SK-N-DZ (cell line): ENCODE results near the genes RAB41, CXorf65 and DMRTC1.

DNA sequence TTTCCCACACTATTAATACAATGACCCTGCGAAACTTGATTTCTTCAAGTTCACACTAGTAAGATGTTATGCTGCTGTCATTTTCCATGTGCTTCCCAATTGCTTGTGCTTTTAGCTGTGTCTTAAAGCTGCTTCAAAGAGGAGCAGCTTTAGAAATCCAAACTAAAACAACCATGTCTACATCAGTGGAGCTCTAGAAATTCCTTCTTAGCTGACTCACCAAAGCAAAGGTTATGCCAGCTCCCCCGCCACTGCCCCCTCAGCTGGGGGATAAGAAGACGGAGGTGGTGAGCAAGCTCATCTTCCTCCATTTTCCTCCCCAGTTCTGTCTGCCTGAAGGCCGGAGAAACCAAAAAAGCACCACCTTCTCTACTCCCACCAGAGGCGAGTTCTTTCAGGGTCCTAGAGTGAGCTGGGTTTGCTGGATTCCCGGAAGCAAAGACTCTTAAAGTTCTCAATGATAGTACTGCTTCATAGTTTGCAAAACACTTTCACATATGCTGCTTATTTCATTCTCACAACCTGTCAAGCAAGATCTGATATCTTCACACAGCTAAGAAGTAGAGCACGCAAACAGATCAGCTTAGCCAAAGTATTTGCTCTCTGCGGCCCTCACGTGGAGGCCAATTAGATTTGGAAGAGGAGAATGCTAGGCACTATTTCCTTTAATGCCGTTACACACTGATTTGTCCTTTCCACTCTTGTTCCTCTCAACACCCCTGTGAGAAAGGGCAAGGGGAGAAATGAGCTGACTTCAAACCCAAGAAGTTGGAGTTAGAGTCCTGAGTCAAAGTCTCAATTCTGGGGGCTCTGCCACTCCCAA is 8.5 kb upstream of the DGAT2L6 start:
RAMPAGE:
- cytosol, long total RNA, result no peak
- nucleus, long total RNA, result no peak

RAMPAGE:
- cytosol, long total RNA, result no peak
- nucleus, long total RNA, result no peak
Measured at GRCh38 chrX:70281951-70282450, at the start of gene RAB41. RAB41 (plus strand) TSS chrX:70282172.

DNA sequence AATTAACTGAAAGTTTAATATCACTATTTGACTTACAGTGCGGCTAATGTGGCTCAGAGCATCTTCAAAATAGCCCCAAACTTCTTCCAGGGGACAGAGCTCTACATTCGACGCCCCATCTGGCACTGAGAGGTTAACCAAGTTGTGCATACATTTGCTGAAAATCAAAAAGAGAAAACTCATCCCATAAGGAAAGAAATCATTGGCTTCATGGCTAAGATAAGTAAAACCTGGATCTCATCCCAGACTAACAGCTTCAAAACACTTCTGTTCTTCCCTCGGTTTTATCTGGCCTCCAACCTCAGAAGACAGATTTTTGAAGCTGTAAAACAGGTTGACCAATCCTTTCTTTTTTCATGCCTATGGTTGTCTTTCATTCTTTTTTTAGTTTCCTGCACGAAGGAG is 107.5 kb downstream of the DLG3 start:
RAMPAGE:
- cytosol, long total RNA, result no peak
- nucleus, long total RNA, result no peak

DNA sequence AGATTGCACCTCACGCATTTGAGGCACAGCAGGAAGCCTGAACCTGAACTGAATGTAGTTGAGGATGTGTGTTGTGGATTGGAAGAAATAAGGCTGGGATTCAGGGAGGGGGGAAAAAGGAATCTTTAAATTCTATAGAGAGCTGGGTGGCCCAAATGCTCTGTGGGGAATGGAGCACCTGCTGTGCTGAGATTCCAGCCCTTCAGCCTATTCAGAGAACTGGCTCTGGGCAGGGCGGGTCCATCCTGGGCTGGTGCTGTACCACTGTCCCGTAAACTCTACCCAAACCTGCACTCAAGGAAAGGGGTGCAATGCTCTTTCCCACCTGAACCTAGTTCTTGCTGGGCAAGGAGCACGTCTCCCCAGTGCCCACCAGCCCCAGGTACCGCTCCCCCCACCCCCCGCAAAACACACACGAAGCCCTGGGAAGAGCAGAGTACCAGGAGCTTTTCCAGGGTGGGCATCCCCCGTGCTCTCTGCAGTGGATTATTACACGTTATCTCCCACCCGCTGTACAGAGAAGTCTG is 4.2 kb downstream of the FOXO4 start:
RAMPAGE:
- cytosol, long total RNA, result no peak
- nucleus, long total RNA, result no peak

DNA sequence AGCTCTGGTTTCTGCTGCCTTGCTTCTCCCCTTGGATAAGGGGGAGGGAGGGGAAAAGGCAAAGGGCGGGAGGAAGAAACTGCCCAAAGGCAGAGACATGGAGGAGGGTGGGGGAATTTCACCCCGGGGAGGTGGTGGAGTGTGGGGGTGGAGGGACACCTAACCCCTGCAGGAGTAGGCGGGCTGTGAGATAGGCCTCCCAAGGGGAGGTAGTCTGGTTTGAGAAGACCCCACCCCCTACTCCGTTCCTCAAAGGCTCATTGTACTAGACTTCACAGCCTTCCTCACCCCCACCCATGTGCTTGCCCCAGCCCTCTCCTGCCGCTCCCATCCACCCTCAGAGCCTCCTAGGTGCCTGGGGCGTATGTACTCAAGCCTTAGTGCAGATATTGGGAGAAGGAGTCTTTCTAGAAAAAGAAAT is 3.0 kb downstream of the CXorf65 start:
RAMPAGE:
- cytosol, long total RNA, result no peak
- nucleus, long total RNA, result no peak

GRCh38 chrX:71106618-71106880 is at the start of gene CXorf65:
CXorf65 (minus strand) TSS chrX:71106740.
RAMPAGE:
- cytosol, long total RNA, result no peak
- nucleus, long total RNA, result no peak

DNA sequence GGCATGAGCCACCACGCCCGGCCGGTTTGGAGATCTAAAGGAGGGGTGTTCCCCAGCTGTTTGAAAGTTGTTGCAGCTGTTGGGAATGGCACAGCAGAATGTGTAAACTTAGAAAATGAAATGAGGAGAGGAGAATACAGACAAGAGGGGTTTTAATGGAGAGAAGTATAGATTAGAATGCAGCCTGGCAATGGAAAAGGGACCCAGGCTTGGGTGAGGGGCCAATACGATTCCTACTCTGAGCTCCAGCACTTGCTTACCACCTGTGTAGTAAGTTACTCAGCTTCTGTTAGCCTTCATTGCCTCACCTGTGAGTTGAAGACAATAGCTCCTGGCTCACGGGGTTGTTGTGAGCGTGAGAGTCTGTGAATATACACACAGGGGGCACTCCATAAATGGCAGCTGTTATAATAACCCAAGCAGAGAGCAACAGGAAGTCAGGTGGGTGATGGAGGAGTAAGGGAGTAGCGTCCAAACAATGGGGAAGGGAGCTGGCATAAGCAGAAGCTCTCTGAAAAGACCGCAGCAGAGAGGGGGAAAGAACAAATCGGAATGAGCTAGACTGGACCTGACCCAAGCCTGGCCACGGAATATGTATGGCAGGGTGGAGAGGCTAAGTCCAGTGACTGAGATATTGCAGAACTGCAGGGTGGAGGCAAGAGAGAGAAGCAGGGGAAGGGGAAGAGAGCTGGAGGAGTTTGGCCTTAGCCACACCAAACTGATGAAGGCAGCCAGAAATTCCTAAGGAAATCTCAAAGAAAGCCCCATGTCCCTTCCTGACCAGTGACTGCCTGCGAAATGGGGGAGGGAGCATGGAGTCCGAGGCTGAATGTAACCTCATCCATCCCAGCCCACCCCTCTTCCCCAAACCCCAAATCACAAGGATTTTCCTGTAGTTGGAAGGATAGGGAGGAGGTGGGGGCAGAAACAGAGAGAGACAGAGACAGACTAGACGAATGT is 6.6 kb upstream of the GJB1 start:
RAMPAGE:
- cytosol, long total RNA, result no peak
- nucleus, long total RNA, result no peak

DNA sequence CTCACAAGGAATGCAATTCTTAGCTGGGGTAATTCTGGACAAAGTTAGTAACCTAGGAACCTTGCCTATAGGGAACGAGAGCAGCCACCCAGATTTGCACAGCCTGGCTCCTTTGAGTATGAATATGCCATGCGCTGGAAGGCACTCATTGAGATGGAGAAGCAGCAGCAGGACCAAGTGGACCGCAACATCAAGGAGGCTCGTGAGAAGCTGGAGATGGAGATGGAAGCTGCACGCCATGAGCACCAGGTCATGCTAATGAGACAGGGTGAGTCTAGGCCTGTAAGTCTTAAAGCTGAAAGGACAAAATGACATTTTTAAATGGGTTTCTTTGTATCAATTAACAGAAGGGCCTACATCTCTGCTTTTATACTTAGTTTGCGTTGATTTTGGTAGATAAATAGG is 4.8 kb upstream of the ITGB1BP2 start:
RAMPAGE:
- cytosol, long total RNA, result no peak
- nucleus, long total RNA, result no peak

DNA sequence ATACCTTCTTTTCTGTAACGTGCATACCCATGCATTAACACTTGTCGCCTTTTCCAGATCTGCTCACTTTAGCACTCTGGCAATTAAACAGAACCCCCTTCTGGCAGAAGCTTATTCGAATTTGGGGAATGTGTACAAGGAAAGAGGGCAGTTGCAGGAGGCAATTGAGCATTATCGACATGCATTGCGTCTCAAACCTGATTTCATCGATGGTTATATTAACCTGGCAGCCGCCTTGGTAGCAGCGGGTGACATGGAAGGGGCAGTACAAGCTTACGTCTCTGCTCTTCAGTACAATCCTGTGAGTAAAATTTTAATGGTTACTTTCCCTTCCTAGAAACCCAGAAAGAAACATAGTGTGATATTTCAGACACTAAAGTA is 4.9 kb downstream of the OGT start:
RAMPAGE:
- cytosol, long total RNA, result no peak
- nucleus, long total RNA, result no peak

GRCh38 chrX:71545330-71546063 is 12.6 kb downstream of the OGT start:
RAMPAGE:
- cytosol, long total RNA, result no peak
- nucleus, long total RNA, result no peak

RAMPAGE:
- cytosol, long total RNA, result no peak
- nucleus, long total RNA, result no peak
Measured at GRCh38 chrX:72125813-72126778, 55.5 kb upstream of the PIN4 start.

GRCh38 chrX:72131091-72131435 is 50.5 kb upstream of the PIN4 start:
RAMPAGE:
- cytosol, long total RNA, result no peak
- nucleus, long total RNA, result no peak

DNA sequence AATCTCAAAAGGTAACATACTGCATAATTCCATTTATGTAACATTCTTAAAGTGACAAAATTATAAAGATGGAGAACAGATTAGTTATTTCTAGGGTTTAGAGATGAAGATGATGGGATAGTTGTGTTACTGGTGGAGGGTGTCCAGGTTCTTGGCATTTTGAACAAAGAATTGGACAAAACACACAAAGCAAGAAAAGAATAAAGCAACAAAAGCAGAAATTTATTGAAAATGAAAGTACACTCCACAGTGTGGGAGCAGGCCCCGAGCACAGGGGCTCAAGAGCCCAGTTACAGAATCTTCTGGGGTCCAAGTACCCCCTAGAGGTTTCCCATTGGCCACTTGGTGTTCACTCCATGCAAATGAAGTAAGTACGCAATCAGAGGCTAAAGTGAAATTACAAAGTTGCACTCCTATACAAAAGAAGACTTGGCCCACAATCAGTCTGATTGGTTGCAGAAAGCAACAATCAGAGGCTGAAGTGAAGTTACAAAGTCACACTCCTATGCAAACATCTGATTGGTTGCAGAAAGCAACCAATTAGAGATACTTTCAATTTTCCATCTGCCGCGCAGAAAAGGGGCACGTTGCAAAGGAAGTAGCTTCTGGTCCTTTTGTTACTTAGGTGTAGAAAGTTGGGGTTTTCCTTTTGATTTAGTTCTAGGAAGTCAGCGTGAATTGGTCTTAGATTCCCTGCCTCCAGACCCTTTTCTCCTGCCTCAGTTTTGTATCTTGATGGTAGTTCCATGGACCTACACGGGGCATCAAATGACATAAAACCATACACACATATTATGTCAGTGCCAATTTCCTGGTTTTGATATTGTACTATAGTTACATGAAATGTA is 12.6 kb upstream of the PIN4 start:
RAMPAGE:
- cytosol, long total RNA, result no peak
- nucleus, long total RNA, result no peak

GRCh38 chrX:72329496-72330179 is 23.9 kb upstream of the CITED1 start:
RAMPAGE:
- cytosol, long total RNA, result no peak
- nucleus, long total RNA, result no peak

RAMPAGE:
- cytosol, long total RNA, result no peak
- nucleus, long total RNA, result no peak
Measured at GRCh38 chrX:72400101-72400891, 94.6 kb upstream of the CITED1 start.

GRCh38 chrX:72422167-72423020 is 116.7 kb upstream of the CITED1 start:
RAMPAGE:
- cytosol, long total RNA, result no peak
- nucleus, long total RNA, result no peak

DNA sequence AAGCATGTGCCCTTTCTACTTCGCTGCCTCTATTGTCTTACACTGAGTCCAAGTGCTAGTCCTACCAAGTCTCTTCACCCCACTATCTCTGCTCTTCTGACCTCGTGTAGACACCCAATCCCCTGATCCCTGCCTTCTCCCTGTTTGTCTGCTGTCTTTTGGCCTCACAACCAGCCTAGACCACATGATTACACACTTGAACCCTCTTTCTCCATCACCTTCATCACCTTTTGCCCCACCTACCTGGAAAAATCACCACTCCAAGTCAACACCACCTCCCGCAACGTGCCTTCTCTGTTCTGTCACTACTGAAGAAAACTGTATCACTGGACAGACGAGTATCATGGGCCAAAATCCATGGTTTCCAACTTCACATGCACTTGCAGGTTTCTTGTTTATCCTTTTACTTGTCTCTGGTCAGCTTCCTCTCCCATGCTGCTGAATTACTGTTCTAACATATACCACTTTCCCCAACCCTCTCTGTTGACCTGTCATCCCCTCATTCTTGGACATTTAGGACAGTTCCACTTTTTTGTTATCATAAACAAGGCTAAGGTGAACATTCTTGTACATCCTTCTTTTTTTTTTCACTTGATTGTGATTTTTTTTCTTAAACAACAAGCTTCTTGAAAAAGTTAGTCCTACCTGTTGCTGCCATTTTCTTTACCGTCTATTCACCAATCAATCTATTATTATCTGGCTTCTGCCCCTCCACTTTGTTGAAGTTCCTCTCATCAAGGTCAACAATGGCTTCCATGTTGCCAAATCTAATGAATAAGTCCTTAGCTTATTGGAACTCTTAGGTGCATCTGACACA is 125.4 kb upstream of the CITED1 start:
RAMPAGE:
- cytosol, long total RNA, result no peak
- nucleus, long total RNA, result no peak

DNA sequence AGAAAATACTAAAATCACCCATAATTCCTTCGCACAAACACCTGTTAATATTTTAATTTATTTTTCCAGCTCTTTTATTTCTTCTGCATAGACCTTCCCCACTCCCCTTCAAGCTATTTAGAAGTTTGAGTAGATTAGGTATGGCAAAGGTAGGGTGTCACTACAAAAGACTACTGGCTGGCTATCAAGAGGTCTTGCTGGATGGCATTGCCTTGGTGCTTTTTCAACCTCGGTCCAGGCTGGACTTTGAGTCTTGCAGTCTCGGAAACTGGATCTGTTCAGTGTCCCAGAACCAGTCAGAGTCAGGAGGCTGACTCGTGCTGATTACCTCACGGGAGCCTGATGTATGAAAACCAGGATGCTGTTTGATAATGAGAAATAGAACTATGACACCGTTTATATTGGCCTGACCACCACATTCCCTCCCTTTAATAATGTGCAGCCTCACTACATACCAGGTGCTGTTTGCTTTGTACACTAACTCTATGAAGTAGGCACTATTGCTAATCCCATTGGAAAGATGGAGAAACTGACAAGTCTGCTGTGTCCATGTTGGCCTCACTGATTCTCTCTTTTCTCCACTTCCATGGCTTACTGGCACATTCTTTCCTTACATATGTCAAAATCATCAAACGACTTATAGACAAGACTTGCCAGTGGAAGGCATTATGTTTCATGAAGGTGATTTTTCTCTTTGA is 2.7 kb upstream of the PHKA1 start:
RAMPAGE:
- cytosol, long total RNA, result no peak
- nucleus, long total RNA, result no peak

DNA sequence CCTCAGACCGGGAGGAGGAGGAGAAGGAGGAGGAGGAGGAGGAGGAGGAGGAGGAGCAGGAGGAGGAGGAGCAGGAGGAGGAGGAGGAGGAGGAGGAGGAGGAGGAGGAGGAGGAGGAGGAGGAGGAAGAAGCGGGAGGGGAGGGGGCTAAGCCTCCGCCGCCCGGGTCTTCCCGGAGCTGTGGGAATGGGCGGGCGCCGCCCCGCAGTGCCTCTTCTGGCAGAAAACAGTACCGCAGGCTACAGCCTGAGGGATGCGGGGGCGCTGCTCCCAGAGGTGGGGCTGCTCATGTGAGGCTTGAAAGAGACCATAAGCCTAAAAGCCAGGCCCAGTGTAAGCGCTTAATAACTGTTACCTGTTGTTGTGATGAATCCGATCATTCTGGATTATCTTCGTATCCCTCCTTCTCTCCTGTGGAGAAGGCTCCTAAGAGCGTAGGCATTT is at the start of gene DMRTC1:
TSS of gene DMRTC1 (minus strand) at position 89 of the 444 bp plus-strand sequence.
RAMPAGE:
- cytosol, long total RNA, result no peak
- nucleus, long total RNA, result no peak

DNA sequence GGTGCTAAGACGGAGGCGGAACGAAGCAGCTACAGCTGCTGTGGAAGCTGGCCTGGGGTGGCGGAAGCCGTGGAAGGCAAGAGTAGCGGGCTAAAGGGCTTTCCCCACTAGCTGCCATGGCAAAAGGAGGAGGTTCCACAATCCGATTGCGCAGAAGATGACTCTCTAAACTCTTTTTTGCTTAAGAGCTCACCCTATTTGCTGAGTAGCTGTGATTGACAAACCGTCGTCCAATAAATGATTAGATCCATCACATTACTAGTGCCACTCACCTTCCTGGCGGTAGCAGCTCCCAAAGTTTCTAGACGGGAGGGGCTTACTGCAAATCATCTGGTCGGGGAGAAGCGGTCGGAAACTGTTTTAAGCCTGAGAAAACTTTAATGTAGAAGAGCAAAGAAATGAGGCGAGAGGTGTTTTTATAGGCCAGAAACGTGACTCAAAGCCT is 48.7 kb upstream of the PABPC1L2A start:
RAMPAGE:
- cytosol, long total RNA, result no peak
- nucleus, long total RNA, result no peak